Metanephros (tissue), 2 donors: Measurements from ENCODE around the gene HS3ST2.

GRCh38 chr16:22204422-22205040 is 1.5 kb upstream of the EEF2K start:
- RAMPAGE, long total RNA = no peak

DNA sequence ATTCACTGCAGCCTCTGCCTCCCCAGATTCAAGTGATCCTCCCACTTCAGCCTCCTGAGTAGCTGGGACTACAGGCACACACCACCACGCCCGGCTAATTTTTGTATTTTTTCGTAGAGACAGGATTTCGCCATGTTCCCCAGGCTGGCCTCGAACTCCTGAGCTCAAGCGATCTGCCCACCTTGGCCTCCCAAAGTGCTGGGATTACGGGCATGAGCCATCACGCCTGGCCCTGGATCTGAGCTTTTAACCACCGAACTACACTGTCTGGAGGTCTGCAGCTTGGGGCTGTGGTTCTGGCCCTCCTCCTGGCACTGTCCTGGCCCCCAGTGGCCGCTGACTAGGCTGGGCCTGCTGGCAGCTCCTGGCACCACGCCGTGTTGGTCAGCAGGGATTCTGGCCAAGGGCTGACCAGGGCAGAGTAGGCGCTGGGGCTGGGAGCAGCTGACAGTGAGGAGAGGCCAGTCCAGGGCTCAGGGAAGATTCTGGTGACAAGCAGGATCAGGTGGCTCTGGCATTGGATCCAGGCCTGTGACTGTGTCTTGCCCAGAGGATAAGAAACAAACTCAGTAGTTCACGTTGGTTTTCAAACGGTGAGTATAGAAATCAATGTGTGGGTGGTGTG is 14.5 kb downstream of the EEF2K start:
- RAMPAGE, long total RNA = no peak

DNA sequence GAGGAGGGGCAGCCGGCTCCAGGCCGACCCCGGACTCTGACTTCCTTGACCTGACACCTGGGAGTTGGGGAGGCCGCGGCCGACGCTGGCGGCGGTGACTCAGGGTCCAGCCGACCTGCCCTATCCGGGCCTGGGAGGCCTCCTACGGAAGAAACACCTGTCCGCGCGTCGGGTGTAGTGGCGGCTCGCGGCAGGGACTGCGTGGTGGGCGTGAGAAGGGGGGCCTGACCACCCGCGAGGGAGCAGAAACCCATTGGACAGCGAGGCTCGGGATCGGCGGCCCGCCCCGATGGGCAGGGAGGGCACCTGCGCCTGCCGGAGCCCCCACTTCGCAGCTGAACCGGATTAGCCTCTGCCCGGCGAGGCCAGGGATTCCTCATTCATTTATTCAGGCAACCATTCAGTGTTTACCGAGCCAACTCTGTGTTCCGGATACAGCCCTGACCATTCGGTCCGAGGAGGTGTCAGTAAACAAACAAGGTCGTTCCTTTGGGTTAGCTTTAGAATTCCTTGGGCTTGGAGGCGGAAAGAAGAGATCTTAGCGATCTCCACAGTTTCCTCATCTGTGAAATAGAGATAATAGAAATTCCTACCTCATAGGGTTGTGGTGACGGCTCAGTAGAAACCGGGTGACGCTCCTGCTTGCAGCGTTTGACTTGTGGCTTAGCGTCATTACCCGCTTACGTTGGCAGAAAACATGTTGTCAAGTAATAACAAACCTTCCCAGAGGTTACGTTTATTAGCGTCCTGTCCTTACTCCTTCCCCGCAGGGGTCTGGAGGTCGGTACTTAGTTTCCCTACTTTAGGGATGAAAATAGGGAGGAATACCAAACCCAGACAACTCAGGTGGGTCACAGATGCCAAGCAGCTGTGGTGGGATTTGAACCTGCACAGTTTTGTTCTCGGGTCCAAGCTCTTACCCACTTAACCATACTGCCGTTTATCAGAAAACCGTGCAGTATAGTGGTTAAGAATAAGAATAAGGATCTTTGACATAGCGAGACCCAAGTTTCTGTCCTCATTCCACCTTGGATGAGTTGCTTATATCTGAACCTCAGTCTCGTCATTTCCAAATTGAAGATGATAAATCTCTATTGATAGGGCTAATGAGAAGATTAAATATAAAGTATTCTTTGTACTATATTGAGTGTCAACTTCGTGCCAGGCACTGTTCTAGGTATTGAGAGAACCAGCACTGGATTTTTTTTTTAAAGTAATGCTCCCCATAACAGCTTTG is 892 bp downstream of the POLR3E start:
- RAMPAGE, long total RNA = no peak

GRCh38 chr16:22346233-22347082 is 28.0 kb downstream of the CDR2 start:
- RAMPAGE, long total RNA = no peak

DNA sequence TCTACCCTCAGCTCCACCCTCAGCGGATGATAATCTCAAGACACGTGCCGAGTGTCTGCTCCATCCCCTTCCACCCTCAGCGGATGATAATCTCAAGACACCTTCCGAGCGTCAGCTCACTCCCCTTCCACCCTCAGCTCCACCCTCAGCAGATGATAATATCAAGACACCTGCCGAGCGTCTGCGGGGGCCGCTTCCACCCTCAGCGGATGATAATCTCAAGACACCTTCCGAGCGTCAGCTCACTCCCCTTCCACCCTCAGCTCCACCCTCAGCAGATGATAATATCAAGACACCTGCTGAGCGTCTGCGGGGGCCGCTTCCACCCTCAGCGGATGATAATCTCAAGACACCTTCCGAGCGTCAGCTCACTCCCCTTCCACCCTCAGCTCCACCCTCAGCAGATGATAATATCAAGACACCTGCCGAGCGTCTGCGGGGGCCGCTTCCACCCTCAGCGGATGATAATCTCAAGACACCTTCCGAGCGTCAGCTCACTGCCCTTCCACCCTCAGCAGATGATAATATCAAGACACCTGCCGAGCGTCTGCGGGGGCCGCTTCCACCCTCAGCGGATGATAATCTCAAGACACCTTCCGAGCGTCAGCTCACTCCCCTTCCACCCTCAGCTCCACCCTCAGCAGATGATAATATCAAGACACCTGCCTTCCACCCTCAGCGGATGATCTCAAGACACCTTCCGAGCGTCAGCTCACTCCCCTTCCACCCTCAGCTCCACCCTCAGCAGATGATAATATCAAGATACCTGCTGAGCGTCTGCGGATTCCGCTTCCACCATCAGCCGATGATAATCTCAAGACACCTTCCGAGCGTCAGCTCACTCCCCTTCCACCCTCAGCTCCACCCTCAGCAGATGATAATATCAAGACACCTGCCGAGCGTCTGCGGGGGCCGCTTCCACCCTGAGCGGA is 23.6 kb downstream of the NPIPB5 start:
- RAMPAGE, long total RNA = no peak

DNA sequence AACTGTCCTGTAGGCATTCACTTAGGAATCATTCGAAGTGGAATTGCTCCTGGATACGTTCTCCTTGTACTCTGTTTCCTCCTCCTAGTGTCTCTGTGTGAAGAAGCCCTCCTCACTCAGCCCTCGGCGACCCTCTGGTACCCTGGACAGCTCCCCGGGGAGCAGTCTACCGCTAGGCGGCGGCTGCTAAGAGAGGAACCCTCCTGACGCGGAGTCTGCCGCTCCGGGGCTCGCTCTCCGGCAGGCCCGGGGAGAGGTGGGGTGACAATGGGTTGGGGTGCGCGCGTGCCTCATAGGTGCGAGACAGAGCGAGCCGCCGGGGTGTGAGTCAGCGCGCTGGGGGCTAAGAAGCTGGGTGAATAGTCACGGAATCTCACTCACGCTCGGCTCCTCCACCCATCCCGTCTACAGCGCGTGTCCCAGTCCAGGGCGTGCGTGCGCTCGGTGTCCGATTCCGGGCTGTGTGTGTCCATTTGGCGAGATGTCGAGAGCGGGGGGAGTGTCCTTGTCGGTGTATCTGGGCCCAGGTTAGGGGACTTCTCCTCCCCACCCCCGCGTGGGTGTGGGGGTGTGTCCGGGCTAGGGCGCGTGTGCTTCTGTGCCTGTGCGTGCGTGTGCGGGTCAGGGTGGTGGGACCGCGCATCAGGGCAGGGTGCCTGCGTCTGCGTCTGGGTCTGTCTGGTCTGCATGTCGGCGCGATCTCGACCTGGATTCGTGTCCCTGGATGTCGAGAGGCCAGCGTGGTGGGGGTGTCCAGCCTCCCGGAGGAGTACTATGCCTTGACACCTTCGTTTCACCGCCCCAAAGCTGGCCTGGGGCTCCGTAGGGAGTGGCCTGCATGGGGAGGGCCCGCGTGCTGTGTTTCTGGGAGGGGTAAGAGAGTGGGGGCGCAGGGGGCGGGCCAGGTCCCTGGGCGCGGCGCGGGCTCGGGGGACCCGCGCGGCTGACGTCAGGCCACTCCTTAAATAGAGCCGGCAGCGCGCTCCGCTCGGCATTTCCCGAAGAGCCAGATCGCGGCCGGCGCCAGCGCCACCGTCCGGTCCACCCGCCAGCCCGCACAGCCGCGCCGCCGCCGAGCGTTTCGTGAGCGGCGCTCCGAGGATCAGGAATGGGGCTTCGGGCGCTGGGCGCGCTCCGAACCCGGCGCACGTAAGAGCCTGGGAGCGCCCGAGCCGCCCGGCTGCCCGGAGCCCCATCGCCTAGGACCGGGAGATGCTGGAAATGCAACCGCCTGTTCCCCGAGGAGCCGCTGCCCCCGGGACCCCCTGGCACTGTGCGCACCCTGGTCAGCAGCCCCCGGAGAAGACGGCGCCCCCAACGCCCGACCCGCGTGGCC is at the start of gene HS3ST2:
Gene HS3ST2 (plus strand): TSS at position 991 of the 1,336 bp plus-strand sequence.
- RAMPAGE, long total RNA = no peak

DNA sequence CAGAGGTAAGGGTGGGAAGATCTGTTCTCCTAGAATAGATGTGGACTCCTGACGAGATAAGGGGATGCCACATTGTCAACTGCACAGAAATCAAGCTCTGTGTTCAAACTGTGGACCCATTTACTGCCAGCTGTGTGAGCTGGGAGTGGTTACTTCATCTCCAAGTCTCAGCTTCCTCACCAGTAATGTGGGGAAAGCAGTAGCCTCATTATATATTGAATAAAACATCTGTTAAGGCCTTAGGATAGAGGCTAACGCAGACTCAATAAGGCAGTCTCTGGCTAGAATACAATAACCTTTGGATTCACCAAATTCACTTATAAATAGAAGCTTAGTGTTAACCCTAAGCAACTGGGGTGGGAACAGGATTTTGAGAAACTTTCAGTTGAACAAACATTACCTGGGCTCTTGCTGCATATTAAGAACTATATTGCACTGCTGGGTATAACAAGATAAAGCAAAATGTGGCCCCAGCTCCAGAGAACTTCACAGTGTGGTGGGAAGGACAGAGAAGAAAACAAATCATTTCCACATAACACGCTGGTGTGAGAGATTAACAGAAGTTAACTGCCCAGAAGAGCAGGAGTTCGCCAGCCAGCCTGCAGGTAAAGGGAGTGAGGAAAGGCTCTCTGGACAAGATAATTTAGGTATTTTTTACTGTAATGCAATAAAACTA is 57.2 kb downstream of the USP31 start:
- RAMPAGE, long total RNA = no peak

GRCh38 chr16:23104566-23104955 is 44.7 kb downstream of the USP31 start:
- RAMPAGE, long total RNA = no peak

- RAMPAGE, long total RNA = no peak
Observed at GRCh38 chr16:23108031-23108725, 41.1 kb downstream of the USP31 start.

DNA sequence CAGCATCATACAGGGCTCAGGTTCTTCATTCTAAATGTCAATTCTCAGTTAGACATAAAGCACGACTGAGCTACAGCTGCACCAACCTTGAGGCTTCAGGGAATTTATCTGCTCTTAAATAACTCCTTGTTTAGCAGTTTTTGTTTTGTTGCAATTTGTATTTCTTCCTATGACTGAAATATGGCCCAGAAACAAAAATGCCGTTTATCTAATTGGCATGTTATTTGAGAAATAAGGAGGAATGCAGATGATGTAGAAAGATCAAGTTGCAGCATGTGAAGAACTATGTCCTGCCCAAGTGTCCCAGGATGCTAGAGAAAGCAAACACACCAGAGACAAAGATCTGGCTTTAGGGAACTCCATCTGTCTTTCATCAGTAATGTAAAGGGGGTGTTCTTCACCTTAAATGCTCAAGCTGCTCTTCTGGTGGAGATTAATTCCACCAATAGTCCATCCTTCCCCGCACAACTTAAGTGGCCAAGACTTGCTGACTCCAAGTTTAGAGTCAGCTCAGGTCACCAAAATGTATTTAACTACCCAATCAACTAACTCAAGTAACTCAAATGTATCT is 29.7 kb downstream of the USP31 start:
- RAMPAGE, long total RNA = no peak

GRCh38 chr16:23121063-23121640 is 28.1 kb downstream of the USP31 start:
- RAMPAGE, long total RNA = no peak

DNA sequence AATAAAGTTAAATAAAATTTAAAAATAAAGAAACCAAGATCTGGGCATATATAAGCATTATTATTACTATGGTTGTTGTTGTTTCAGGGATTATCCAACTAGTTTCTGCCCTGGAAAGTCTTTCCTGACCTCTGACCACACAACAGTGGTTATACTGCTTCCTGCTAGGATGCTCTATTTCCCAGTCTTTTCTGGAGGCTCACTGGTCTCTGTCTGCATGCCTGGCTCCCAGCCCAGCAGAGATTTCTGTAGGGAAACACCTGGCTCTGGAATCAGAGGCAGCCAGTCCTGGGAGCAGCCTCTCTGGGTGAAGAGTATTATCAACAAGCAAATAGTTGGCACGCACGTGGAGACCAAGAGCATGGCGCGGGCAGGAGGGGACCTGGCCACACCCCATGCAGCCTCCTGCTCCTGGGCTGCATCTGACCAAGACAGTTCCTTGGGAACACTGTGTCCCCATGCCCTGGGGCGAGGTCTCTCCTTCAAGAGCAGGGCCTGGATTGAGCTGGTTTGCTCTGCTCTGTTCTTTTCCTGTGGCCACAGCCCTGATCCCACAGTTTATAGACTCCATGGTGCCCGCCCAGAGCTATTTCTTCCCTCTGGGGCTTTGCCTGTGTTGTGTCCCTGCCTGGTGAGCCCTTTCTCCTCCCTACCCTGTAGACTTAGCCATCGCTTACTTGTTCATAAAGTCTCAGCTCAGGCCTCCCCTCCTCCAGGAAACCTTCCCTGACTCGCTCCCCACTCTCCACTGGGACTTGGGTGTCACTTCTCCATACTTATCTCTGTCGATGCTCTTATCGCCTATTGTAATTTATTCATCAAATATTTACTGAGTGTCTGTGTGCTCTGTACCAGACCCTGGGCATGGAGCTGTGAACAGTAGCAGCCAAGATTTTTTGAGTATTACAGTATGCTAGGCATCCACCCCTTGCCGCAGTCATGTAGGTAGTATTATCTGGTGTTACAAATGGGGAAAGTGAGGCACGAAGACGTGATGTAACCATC is 60.5 kb downstream of the SCNN1B start:
- RAMPAGE, long total RNA = no peak

GRCh38 chr16:23456445-23456736 is 3.4 kb upstream of the COG7 start:
- RAMPAGE, long total RNA = no peak

DNA sequence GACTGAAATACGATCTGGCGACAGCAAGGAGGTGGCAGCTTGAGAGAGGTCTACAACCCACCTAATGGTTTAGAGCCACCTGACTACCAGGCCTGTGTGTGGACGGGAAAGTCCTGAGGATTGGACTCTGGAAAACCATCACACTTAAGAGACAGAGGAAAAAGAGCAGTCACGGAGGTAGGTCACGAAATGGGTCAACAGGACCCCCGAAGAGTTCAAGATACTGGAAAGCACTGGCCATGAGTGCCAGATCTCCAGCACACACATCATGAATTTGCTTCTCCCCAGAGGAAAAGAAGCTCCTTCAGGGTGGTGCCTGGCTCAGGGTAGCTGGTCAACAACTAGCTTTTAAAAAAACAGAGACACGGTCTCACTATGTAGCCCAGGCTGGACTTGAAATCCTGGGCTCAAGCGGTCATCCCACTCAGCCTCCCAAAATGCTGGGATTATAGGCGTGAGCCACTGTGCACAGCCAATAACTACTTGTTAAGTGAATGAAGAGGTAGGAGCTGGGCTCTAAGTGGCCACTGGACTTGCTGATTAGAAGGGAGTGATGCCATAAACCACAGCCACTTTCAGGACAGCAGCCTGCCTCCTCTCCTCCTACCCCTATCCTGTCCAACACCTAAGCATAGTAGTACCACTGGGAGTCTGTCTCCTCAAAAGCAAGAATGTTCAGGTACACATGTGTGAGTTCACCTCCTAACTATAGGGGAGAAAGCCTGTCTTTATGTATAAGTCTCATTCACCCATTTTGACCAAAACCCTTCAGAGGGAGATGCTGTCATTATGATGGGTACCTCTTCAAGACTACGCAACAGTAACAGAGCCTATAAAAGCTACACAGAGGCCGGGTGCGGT is 12.1 kb upstream of the COG7 start:
- RAMPAGE, long total RNA = no peak

DNA sequence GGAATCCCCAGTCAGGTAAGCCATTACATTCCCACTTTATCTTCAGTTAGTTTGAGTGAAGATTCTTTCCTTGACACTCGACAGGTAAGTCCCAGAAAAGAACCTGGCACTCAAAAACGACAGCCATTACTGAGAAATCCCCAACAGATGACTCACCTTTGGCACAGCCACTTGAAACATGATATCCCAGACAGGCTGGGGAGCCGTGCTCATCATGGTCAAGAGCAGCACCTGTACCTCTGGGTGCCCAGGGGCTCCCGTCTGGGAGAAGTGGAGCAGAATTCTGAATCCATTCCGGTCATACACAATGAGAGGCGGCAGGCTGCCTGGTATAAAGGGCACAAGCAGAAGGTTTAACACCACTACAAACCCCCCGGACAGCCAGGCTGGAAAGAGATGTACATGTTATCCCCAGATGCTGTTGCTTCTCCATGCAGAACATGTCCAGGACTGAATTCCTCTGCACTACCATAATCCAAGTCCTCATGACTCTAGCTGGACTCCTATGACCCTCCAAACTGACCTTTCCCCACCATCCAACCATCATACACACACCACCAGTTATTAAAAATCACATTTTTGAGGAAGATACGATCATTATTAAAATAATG is 17.0 kb upstream of the COG7 start:
- RAMPAGE, long total RNA = no peak

- RAMPAGE, long total RNA = no peak
Observed at GRCh38 chr16:23485972-23486352, 24.3 kb downstream of the GGA2 start.

- RAMPAGE, long total RNA = no peak
Observed at GRCh38 chr16:23508509-23509567, 1.5 kb downstream of the GGA2 start.

DNA sequence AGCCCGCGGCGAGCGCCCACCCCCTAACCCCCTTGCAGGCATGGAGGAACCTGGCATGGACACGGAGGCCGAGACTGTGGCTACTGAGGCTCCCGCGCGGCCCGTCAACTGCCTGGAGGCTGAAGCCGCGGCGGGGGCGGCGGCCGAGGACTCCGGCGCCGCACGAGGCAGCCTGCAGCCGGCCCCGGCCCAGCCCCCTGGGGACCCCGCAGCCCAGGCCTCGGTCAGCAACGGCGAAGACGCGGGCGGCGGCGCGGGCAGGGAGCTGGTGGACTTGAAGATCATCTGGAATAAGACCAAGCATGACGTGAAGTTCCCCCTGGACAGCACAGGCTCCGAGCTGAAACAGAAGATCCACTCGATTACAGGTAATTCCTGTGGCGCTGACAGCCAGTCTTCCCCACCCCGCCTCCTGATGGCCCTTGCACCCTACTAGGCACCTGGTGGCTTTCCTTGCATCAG is 416 bp downstream of the UBFD1 start:
- RAMPAGE, long total RNA = no peak

GRCh38 chr16:23594261-23594512 is 1.9 kb downstream of the NDUFAB1 start:
- RAMPAGE, long total RNA = no peak

DNA sequence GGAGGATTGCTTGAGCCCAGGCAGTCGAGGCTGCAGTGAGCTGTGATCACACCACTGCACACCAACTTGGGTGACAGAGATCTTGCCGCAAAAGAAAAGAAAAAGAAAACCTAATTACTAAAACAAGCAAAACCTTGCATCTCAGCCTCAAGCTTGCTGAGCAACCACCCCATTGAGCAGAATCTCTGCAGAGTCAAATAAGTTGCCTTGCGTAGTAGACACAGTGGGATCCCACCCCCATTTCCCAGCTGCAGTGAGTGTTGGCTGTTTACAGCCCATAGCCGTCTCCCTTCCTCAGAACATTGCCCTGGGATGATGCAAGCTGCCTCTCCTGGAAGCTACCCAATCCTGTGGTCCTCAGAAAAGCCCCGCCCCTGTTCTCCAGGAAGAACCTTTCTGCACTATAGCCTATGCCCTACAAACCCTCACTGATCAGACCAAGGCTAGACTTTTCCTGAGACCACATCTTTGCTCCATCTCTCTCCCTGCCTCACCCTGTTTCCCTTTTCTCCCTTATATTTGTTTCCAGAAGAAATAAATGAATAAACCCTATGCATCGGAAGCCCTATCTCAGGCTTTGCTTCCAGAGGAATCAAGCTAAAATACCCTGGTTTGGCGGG is 16.7 kb upstream of the ERN2 start:
- RAMPAGE, long total RNA = no peak